Right cardiac atrium (tissue), 1 donor: ENCODE results near the gene MX2.

GRCh38 chr21:39020976-39021759 is 162.1 kb downstream of the PSMG1 start:
- PRO-cap: no peak

- PRO-cap: no peak
Measured at GRCh38 chr21:39082530-39083369, 100.5 kb downstream of the PSMG1 start.

DNA sequence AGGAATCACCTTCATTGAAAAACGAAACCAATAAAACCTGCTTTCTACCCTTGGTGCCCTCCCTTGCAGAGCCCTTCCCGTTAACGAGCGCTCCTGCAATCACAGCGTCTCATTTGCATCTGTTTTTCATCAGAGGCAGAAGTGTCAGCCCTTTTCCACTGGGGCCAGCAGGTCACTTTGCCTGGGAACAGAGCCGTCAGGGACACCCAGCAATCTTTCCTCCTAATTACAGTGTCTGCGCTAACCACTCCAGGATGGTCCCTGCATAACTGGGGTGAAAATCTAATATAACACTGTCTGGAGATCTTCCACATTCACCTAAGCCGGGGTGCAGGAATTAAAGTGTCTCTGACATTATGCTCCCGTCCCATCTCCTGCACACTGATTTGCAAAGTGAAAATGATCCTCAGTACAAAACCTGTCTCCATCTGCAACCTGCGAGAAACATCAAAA is 85.2 kb downstream of the PSMG1 start:
- PRO-cap: no peak

- PRO-cap: no peak
Measured at GRCh38 chr21:39209294-39209799, 26.1 kb upstream of the PSMG1 start.

GRCh38 chr21:39349268-39349826 is 459 bp upstream of the HMGN1 start:
- PRO-cap: bidirectional peak, plus-strand start at chr21:39349445, minus-strand start at chr21:39349054; bidirectional peak, plus-strand start at chr21:39349735, minus-strand start at chr21:39349654

- PRO-cap: bidirectional peak, plus-strand start at chr21:39387781, minus-strand start at chr21:39387652
Measured at GRCh38 chr21:39387406-39387964, 7.4 kb downstream of the GET1 start.

DNA sequence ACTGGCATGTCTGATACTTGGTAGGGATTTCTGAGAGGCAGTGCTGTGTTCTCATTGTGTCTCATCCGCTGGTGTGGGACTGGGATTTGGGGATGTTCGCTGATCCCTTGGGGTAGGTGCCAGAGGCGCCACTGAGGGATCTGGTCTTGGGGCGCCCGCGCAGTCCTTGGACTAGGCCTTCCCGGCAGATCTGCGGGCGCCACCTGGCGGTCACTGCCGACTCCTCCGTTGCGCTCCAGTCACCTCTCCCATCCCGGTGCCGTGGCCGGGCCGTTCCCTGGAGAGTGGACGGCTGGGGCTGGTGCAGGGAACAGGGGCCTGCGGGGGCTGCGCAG is 8.4 kb downstream of the GET1 start:
- PRO-cap: no peak

DNA sequence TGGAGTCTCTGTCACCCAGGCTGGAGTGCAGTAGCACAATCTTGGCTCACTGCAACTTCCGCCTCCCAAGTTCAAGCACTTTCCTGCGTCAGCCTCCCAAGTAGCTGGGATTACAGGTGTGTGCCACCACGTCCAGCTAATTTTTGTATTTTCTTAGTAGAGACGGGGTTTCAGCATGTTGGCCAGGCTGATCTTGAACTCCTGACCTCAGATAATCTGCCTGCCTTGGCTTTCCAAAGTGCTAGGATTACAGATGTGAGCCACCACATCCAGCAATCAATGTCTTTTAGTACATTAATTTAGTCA is 34.9 kb downstream of the SH3BGR start:
- PRO-cap: no peak

GRCh38 chr21:39656809-39657585 is 44.3 kb downstream of the B3GALT5 start:
- PRO-cap: no peak

GRCh38 chr21:39670080-39670795 is 57.5 kb downstream of the B3GALT5 start:
- PRO-cap: no peak

GRCh38 chr21:40052857-40053478 is 185.7 kb downstream of the PCP4 start:
- PRO-cap: no peak

GRCh38 chr21:41207343-41208163 is 39.6 kb downstream of the BACE2 start:
- PRO-cap: bidirectional peak, plus-strand start at chr21:41208030, minus-strand start at chr21:41207906

GRCh38 chr21:41216016-41217036 is 48.4 kb downstream of the BACE2 start:
- PRO-cap: no peak

GRCh38 chr21:41236360-41236904 is 68.5 kb downstream of the BACE2 start:
- PRO-cap: no peak

DNA sequence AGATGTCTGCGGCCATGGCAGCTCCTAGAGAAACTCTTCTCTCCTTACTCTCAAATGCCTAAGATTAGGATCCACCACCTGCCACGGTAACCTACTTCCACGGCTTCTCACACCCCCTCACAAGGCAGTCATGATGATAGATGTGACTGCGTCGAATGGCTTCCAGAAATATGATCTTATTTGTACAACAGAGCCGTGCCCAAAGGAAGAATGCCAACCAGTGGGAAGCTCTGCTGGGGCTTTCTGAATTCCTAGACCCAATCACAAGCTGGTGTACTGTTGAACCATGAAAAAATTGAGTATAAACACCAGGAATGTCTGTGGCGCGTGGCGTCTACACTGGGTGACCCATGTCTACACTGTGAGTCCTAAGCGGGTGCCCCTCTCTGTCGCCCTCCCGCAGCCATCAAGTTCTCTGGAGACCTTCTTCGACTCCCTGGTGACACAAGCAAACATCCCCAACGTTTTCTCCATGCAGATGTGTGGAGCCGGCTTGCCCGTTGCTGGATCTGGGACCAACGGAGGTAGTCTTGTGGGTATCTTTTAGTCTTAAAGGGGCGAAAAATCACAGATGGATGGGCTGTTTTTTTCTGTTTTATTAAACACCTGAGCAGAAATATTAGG is 73.6 kb downstream of the BACE2 start:
- PRO-cap: no peak

GRCh38 chr21:41361419-41362175 is at the start of gene MX2:
MX2 (plus strand) TSS chr21:41362027.
- PRO-cap: bidirectional peak, plus-strand start at chr21:41362030, minus-strand start at chr21:41361907

GRCh38 chr21:41371260-41371661 is 9.4 kb downstream of the MX2 start:
- PRO-cap: no peak

- PRO-cap: no peak
Measured at GRCh38 chr21:41387115-41387910, 25.5 kb downstream of the MX2 start.

DNA sequence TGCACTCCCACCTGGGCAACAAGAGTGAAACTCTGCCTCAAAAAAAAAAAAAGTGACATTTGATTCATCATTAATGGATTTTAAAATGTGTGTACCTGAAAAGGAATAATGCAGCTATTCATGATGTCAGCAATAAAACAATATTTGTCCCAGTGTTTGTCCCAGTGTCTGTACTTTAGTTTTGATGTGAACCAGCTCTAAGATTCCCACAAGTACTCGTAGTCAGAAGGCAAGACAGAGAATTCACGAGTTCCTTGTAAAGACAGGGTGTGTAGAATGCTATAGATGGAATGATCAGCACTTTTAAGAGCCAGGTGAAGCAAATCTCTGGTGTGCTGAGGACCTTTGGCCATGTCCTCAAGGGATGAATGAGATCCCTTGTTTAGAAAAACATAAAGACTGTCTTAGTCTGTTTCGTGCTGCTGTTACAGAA is 11.9 kb upstream of the TMPRSS2 start:
- PRO-cap: no peak

DNA sequence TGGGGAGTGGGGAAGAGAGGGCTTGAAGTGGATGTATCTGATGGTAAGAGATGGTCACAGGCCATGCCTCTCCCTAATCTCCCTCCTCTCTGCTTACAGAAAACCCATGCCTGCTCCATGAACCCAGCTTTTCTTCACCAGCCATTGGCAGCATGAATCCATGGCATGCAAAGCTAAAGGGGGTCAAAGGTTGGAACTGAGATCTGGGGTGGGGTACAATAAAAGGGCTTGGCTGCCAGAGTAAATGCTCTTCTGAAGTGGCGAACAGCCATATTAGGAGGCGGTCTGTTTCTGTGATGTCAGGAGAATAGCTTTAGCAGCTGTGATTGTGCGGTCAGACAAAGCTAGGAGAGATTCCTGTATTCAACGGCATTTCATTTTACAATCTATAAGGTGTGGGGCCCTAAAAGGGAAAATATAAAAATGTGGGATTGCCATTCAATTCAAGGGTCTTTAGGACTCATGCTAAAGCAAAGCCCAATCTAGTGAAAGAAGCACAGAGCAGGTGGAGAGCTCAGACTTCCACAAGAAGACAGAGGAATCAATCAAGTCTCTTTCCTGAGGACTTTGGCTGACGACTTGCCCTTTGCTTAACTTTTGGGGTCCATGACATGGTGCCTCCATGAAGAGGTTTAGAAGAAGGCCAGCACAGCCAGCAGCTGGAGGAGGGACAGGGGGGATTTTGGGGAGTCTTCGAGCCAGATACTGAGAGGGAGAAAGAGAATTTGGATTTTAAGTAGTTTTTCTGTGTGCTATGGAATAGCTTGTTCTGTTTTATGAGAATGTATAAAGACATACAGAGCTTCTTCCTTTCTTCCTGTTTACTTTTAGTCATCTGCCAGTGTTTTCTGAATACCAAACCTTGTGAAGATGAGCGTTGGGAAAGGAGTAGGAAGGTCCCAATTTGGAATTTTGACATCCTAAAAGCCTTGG is 71.9 kb upstream of the TMPRSS2 start:
- PRO-cap: no peak